Fallopian tube (tissue), 1 donor: ENCODE results near the genes AP5M1 and PCNX4.

DNA sequence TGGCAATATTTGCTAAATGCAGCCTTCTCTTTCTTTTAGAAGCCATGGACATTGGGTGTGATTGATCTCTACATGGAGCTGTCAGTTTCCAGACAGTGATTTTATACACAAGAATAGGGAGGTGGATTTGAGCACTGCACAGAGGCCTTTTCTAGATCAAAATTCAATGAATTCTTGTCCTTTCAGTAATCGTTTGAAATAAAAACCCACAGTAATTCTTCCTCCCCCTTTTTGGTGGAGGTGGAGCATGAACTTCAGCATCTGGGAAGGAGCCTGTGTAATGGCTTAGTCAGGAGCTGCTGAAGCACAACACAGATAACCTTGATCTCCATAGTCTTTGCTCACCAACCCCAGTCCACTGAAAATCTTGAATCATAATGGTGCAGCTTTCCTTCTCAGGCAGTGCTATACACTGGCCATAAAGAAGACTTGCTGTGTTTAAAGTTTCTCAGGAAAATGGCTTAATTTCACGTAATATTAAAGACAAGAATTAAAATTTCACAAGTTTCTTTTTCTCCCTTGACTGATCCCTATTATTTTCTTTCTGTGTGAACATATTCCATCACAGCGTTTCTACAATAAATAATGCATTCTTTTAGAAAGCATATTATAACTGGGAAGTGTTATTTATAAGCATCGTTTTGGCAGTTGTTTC is 6.5 kb upstream of the TBPL2 start:
- PRO-cap, result no peak

- PRO-cap, result no peak
Observed at GRCh38 chr14:55459154-55459623, 18.8 kb upstream of the TBPL2 start.

GRCh38 chr14:55637050-55637607 is 57.1 kb downstream of the KTN1 start:
- PRO-cap, result no peak

- PRO-cap, result no peak
Observed at GRCh38 chr14:55819439-55820039, 239.5 kb downstream of the KTN1 start.

DNA sequence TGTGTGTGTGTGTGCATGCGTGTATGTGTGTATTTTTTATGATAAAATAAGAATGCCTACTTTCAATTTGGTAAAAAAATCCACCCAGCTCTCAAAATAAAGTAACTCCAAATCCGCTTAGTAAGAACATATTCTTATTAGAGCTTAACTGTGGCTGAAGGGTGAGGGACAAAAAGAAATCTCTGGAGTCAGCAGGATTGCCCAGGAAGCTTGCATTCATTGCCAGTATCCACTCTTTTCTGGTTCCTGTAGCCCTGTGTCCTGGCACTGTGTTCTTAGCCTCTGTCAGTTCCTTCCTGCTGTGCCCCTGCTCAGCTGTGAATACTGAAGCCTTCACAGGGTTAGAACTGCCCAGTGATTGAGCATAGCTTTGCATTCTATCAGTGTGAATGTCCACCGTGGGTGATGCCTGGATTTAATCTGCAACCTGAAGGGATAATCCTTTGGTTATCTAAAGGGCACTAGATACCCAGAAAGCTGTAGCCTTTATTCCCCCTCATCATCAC is 266.9 kb upstream of the PELI2 start:
- PRO-cap, result no peak

DNA sequence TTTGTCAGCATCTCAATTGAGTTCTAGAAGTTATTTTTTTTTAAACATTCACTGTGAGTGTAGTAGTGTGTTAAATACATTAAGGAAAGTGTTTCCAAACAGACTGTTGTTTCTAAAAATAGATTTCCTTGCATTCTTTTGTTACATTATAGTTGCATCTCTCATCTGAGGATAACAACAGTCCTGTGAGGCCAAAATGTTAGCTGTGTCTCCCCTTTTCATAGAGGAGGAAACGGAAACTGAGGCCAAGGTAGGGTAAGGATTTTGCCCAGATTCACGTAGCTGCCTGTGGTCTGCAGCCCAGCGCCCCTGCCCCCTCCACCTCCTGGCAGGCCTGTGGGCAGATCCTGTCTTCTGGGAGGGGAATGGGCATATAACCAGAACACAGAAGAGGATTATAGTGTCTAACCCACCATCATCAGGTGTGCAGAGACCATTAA is 98.8 kb downstream of the PELI2 start:
- PRO-cap, result no peak

DNA sequence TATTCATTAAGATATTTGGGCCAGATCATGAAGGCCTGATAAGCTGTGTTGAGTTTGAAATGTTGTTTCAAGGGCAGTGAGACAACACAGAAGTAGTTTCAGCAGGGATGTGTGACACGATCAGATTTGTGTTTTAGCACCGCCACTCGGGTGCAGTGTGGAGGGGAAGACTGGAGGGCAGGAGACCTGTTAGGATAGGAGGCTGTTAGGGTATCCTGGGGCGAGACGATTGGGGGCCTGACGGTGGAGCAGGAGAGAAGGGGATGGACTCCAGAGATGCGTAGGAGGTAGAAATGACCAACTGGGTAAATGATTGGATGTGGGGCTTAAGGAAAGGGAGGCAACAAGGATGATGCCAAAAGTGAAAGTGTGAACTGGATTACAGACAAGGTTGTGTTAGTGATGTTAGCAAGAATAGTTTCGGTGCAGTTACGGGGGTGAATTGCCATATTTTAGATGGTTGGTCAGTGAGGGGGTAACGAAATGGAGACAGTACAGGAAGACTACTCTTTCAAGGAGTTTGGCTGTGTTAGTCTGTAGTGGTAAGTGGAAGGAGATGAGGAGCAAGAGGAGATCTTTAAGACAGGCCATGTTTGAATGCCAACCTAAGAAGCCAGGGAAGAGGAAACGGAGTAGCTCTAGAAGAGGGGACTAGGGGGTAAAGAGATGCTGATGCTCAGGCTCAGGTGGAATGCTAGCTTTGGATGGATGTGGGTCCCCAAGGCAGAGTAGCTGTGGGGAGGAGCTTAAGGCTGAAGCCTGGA is 122.0 kb downstream of the PELI2 start:
- PRO-cap, result no peak

DNA sequence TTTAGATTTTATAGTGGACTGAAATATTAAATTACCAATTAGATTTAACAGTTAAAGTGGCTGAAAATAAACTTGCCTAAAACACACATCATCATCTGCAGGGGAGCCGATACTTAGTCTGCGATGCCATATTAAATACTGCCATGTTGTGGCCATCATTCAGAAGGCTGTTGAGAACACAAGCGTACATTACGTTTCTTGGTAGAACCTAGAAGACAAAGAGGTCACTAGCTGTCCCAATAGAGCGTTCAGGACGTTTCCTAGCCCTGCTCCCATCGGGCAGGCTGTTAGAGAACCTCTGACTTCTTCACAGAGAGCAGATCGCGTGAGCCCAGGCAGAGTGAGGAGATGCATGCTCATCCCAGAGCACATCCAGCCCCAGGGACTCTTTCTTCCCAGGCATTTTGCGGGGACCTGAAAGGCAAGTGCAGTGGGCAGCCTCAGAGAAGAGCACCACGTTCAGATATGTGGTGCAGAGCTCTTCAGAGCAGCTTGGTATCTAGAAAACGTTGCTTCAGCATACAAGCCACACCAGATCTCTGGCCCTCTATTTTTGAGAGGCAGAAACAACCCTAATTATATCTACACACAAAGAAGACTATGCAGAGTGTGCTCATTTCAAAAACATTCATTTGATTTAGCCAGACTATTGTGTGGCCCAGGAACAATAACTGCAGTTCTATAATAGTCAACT is 153.4 kb downstream of the PELI2 start:
- PRO-cap, result no peak

GRCh38 chr14:57268748-57269622 is at the start of gene AP5M1:
TSS of gene AP5M1 (plus strand) at chr14:57268971.
- PRO-cap, result bidirectional peak, plus-strand start at chr14:57268887, minus-strand start at chr14:57268888; bidirectional peak, plus-strand start at chr14:57269339, minus-strand start at chr14:57269282

DNA sequence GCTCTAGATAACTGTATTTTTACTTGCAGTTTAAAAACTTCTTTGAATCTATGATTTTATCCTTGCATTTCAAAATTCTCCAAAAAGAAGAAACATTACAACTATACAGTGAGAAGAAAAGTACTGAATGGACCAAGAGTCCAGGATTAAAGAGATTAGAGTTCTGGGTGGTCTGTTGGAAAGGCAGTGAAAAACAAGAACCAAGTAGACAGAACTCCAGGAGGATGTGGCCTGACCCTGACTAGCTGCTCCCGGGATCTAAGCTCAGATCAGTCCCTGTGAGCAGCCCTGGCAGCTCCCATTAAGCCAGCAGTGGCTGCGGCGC is 96.2 kb upstream of the SLC35F4 start:
- PRO-cap, result no peak

GRCh38 chr14:57963117-57963574 is 97.3 kb upstream of the SLC35F4 start:
- PRO-cap, result no peak

GRCh38 chr14:58313610-58314062 is 15.3 kb downstream of the ARID4A start:
- PRO-cap, result no peak

DNA sequence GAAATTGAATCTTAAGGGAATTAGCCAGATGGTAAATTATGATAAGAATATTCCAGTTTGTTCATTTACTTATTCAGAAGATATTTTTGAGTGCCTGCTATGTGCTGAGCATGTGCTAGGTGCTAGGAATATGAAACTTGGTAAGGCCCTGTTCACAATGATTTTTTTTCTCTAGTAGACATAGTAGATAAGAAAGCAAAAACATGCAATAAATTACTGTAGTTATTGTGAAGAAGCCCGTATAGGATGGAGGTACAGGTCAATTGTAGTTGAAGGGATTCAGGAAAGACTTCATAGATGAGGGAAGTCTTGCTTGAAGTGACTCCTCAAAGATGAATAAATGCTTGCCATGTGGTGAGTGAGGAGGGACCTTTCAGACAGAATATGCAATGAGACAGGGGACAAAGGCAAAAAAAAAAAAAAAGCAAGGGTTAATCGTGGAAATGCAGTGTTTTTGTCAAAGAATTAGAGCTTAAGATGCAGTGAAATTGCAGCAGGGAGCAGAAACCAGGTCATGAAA is 75.9 kb downstream of the KIAA0586 start:
- PRO-cap, result no peak

GRCh38 chr14:58638971-58639189 is 1.1 kb downstream of the DACT1 start:
- PRO-cap, result no peak

- PRO-cap, result no peak
Observed at GRCh38 chr14:58970178-58970689, 218.2 kb upstream of the DAAM1 start.

- PRO-cap, result no peak
Observed at GRCh38 chr14:59255103-59255646, 66.7 kb downstream of the DAAM1 start.

GRCh38 chr14:60090986-60091490 is 685 bp upstream of the PCNX4 start:
- PRO-cap, result bidirectional peak, plus-strand start at chr14:60091397, minus-strand start at chr14:60091326

- PRO-cap, result bidirectional peak, plus-strand start at chr14:60091947, minus-strand start at chr14:60091826
Observed at GRCh38 chr14:60091491-60092595, at the start of gene PCNX4. TSS of gene PCNX4 (plus strand) at chr14:60091923.

GRCh38 chr14:60265520-60265767 is 16.4 kb downstream of the PPM1A start:
- PRO-cap, result no peak

DNA sequence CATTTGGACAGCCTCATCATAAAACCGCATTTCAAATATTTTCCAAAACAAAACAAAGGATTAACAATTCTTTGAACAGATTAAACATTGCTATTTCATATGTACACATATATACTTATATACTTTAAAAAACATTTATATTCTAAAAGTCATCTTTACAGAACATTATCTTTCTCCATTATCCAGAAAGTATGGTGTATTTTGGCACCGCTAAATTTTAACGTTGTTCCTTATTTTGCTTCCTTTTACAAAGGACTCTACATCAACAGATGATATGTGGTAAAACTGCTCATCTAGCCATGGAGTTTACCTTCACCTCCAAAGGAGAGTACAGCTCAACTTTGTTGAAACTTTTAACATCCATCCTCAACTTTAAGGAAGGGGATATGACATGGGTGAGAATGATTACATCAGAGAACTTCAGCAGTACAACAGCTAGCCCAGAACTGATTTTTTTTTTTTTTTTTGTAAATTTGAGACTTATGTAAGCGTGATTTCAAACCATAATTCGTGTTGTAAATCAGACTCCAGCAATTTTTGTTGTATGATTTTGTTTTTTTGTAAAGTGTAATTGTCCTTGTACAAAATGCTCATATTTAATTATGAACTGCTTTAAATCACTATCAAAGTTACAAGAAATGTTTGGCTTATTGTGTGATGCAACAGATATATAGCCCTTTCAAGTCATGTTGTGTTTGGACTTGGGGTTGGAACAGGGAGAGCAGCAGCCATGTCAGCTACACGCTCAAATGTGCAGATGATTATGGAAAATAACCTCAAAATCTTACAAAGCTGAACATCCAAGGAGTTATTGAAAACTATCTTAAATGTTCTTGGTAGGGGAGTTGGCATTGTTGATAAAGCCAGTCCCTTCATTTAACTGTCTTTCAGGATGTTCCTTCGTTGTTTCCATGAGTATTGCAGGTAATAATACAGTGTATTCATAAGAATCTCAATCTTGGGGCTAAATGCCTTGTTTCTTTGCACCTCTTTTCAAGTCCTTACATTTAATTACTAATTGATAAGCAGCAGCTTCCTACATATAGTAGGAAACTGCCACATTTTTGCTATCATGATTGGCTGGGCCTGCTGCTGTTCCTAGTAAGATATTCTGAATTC is 43.5 kb downstream of the PPM1A start:
- PRO-cap, result no peak